Metastatic Liver Carcinoma in the Lung (tissue), 2 donors: ENCODE measurements around the gene TXNDC8.

- PRO-cap, 2 experiments = no peak in any of the 2 experiments
Observed at GRCh38 chr9:110337764-110338187, at the start of gene TXNDC8. TSS of gene TXNDC8 (minus strand) at chr9:110337863.

DNA sequence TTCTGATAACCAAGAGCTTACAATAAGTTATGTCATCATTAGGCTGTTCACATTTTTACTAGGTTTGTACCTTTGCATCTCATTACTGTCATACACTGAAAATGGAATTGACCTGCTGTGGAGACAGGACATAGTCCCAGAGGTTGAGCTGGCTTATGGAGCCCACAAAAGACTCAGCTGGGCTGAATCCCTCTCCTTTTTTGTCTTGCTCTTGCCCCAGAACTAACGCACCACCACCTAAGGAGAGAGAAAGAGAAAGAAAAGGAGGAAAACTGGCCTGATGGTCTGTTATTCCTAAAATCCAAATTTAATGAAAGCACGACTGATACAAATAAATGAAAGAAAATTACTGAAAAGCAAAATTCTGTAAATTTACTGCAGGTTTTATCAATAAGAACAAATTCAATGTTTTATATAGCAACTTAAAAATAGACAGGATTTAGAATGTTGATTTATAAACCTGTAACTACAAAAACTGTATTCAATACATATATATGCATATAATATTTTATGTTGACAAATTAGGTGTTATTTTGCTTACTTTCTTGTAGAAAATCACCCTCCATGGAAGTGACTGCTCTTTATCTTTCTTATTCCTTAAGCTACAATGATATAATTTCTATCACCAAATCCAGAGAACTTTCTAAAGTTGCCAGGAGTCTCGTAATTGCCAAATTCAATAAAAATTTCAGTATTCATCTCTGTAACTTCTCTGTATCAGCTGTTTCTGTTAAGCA lies 98.8 kb upstream of the TXNDC8 start:
- PRO-cap, 2 experiments = no peak in any of the 2 experiments

DNA sequence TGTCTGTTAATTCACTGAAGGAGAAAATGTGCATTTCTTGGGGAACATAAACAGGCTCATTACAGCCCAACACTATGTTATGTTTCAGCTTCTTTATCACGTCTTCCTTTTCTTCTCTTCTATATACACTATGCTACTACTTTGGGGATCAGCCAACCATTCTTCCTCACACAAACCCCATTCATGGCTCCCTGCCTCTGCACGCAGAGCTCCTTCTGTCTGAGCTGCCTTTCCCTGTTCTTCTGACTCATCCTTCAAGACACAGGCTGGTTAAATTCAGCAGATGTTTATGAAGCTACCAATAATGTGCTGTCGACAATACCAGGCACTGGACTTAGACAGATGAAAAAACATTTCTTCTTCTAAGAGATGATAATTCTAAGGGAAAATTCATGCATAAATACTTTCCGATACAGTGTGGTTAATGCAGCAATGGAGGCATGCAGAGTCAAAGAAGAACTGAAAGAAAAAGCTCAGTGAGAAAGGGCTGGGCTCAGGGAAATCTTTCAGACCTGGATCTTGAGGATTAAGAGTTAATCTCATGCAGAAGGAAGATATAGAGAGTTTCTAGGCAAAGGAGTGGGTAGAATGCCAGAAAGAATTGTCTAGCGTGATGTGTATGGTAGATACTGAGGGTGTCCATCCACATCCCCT lies 102.6 kb upstream of the TXNDC8 start:
- PRO-cap, 2 experiments = no peak in any of the 2 experiments

- PRO-cap, 2 experiments = no peak in any of the 2 experiments
Observed at GRCh38 chr9:110897386-110897901, 140.8 kb downstream of the LPAR1 start.

- PRO-cap, 2 experiments = no peak in any of the 2 experiments
Observed at GRCh38 chr9:111068696-111069265, 30.5 kb upstream of the LPAR1 start.

GRCh38 chr9:111284469-111285133 lies 45.4 kb downstream of the OR2K2 start:
- PRO-cap, 2 experiments = no peak in any of the 2 experiments

GRCh38 chr9:111597904-111598603 lies 1.4 kb downstream of the PTGR1 start:
- PRO-cap, 2 experiments = peak in 1 of 2 experiments; most common plus-strand start chr9:111598037 (in 1); most common minus-strand start chr9:111598288 (in 1)

DNA sequence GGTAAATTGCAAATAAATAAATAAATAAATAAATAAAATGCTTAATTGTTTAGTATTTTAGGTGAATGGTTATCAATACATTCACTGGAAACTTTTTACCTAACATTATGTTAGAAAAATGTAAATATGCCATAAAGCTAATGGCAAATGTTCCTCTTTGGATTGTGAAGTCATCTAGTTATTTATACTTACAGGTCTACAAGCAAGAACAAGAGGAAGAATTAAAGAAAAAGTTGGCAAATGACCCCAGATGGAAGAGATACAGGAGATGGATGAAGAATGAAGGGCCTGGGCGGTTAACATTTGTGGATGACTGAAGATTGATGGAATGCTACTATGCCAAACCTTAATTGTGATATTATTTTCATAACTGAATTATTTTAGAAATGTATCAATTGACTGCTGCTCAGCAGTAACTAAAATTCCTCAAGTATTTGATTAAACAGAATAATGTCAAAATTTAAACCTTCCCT lies 8.5 kb upstream of the GNG10 start:
- PRO-cap, 2 experiments = no peak in any of the 2 experiments

GRCh38 chr9:111662771-111662899 lies 1.2 kb downstream of the GNG10 start:
- PRO-cap, 2 experiments = no peak in any of the 2 experiments

GRCh38 chr9:111974200-111975024 lies 77.8 kb downstream of the UGCG start:
- PRO-cap, 2 experiments = peak in 1 of 2 experiments; most common minus-strand start chr9:111974510 (in 1)

DNA sequence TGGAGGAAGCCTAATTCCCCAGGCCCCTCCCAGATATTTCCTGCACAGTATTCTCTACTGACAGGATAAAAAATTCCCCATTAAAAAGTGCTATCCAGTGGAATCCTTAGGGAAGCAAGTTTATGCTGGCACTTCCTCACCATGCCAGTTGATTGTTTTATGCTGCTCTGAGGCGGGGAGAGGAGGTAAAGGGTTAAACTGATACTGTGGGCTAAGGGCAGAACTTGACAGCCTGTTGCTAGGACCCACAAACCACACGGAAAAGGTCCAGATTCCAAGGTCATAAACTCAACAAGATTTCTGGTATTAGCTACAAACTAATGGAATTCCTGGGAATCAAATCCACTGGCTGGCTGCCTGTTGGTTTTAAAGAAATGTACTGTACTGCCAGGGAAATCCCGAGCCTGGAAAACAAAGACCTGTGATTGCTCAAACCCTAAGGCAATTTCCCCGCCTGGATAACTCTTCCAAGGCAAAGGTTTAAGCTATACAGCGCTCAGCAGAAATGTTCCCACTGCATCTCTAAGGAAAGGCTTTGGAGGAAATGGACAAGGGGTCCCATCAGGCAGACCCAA lies 124.6 kb downstream of the SUSD1 start:
- PRO-cap, 2 experiments = peak in 1 of 2 experiments; most common plus-strand start position 465 of the sequence (in 1); most common minus-strand start position 264 of the sequence (in 1)

- PRO-cap, 2 experiments = no peak in any of the 2 experiments
Observed at GRCh38 chr9:112058315-112058680, 116.8 kb downstream of the SUSD1 start.

DNA sequence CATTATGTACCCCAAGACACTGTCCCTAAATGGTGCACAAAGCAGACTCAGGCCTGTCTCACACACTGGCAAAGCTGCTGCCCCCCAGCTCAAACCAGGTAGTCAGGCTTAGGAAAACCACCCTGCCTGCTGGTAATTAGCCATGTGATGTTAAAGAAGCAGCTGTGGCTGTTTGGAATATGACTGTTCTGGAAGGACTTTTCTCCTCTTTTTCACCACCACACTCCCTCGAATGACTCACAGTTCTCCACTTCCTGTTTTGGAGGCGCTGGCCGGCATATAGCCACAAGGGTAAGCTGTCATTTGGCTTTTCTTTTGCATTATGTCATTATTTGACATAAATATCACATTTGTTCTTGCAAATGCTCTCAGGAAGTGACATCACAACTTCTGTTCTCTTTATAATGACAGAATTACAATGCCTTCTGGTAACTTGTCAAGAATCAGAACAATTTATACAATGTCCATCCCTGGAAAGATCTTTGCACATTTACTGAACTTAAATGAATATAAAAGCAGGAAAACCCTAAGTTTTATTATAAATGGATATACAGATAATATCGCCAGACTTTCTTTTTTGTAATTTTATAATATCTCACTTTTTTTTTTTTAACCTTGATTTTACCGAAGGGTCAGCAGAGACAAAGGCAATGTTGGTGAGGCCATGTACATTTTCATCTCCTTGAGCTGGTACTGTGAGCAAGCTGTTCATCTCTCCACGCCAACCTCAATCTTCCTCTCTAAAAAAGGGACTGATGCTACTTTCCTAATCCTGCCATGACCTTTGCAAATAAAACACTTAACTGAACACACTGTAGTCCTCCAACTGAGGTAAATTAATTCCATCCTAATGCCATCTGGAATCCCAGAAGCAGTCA lies 113.6 kb downstream of the SUSD1 start:
- PRO-cap, 2 experiments = peak in 1 of 2 experiments; most common plus-strand start position 428 of the sequence (in 1); most common minus-strand start position 190 of the sequence (in 1)

DNA sequence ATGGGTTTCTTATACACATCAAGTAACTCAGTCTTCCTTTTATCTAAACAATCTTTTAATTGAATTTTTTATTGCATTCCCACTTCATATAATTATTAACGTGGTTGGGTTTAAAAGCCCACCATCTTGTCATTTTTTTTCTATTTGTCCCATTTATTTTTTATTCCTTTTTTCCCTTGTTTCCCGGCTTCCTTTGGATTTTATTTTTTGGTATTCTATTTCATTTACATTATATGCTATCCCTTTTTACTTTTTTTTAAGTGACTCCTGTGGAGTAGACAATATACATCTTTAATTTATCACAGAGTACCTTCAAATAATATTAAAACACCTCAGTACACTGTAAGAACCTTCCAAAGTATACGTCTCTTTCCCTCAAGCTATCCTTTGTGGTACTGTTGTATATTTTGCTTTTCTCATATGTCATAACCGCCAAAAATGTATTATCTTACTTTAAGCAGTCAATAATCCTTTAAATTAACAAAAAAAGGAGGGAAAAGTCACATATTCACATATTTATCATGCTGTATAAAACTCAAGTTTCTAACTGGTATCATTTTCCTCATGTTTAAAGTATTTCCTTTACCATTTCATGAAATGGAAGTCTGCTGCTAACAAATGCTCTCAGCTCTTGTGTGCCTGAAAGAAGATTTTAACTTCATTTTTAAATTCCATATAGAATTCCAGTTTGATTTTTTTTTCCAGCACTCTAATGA lies 47.1 kb downstream of the PTBP3 start:
- PRO-cap, 2 experiments = no peak in any of the 2 experiments

- PRO-cap, 2 experiments = no peak in any of the 2 experiments
Observed at GRCh38 chr9:112309002-112309614, 24.3 kb downstream of the PTBP3 start.

DNA sequence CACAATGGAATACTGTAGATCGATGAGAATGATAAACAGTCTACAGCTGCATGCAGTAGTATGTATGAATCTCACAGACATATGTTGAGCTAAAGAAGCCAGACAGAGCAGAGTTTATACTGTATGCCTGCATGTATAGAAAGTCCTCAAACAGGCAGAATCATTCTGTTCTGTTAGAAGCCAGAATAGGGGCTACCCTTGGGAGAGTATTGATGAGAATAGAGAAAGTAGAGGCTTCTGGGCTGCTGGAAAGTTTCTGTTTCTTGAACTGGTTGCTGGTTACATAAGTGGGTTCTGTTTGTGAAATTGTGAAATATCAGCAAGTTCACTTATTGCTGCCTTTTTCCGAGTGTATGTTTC lies 9.6 kb downstream of the KIAA1958 start:
- PRO-cap, 2 experiments = no peak in any of the 2 experiments

DNA sequence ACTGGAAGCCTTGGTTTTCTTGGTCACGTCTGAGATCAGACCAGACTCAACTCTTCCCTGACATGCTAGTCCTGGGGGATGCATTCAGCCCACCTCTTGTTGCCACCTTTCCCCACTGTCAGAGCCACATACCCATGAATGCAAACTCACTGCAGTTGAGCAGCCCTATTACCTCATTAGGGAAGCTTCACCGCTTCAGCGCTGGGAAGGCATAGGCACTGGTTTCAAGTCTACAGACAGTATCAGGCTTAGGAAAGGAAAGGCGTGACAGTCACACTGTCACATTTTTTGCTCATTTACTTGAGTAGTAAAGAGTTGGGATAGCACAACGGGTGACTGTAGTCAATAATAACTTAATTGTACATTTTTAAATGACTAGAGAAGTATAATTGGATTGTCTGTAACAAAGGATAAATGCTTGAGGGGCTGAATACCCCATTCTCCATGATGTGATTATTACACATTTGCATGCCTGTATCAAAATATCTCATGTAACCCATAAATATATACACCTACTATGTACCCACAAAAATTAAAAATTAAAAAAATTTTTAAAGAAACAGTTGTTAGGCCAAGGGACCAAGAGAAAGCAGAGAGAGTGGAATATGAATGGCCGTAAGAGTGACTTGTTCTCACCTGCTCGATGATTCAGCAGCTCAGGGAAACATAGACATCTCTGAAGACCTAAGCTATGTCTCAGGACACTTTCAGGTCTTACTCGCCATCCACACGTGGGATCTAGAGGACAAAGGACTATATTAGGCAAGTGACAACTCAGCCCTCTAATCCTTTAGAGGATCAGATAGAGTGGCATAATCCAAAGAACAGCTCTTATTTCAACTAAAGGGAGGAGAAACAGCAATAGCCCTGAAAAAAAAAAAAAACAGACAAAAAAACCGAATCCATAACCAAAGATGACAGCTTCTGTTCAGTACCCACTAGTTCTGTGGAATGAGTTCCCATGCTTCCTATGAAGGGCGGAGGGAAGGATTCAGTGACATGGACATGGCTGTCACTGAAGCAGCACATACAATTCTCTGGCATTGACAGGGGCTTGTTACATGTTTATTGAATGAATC lies 95.6 kb downstream of the KIAA1958 start:
- PRO-cap, 2 experiments = no peak in any of the 2 experiments

GRCh38 chr9:112809218-112810003 lies 58.9 kb downstream of the SNX30 start:
- PRO-cap, 2 experiments = no peak in any of the 2 experiments

DNA sequence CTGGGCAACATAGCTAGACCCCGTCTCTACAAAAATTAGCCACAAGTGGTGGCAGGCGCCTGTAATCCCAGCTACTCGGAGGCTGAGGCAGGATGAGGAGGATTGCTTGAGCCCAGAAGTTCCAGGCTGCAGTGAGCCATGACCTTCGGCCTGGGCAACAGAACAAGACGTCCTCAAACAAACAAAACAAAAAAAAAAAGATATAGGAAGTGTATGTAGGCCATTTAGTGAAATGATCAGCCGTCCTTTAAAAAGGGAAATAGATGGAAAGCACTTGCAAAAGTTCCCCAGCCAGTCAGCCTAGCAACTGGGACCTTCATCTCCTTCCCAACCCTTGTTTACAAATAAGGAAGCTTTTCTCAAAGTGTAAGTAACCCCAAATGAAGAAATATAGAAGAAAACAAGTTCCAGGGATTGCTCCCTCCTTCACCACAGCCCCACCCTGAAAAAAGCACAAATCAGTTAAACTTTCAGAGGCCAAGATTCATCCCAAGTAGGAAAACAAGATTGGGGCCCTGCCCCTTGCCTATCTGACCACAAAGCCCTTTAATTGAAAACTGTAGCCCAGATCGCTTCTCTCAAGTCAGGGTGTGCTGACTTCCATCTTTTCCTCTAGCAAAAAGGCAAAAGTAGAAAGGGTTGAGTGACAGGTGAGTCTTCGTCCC lies 1.1 kb downstream of the SLC31A2 start:
- PRO-cap, 2 experiments = peak in 1 of 2 experiments; most common plus-strand start position 279 of the sequence (in 1); most common minus-strand start position 164 of the sequence (in 1)

DNA sequence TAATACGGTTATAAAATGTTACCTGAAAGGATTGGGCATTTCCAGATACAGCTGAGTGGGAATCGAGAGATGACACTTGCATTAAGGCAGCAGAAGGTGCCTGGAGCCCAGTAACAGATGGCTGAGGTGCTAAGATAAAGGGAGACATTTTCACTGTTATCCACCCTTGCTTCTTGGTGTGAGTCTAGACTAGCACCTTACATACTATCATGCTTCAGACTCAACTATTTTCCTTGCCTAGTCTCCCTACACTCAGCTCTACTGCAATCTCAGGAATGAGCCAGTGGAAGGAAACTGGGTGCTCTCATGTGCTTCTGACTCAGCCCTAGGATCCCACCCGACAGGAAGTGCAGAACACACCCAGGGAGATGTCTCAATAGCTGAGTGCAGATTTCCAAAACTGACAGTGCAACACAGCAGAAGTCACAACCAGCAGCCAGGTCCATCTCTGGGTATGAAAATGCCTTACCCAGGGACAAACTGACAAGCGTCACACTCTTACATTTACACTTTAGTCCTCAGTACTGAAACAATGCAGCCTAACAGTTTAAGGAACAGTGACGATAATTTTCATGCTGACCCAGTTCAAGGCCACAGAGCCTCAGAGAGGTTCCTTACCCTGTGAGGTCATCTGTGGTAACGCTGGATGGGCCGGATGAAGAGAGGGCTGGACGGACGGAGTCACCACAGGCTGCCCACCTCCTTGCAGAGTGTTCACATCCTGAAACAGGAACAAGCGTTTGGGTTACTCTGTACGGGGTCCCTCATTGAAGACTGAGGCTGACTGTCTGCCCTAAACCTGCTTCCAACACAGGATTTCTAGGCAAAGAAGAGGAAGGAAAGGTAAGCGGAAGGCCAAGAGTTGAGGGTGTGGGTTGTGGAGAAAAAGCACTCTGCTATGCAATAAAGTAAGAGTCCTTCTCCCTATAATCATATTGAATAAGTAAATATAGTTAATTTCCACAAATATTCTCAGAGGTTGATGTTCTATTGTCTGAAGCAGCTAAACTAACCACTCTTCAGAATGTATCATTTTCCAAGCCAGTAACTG lies 33.0 kb downstream of the FKBP15 start:
- PRO-cap, 2 experiments = peak in 2 of 2 experiments; most common plus-strand start position 419 of the sequence (in 1); most common minus-strand start position 277 of the sequence (in 2)